Mesangial cell (primary cell): ENCODE measurements around the gene CRYAA.

DNA sequence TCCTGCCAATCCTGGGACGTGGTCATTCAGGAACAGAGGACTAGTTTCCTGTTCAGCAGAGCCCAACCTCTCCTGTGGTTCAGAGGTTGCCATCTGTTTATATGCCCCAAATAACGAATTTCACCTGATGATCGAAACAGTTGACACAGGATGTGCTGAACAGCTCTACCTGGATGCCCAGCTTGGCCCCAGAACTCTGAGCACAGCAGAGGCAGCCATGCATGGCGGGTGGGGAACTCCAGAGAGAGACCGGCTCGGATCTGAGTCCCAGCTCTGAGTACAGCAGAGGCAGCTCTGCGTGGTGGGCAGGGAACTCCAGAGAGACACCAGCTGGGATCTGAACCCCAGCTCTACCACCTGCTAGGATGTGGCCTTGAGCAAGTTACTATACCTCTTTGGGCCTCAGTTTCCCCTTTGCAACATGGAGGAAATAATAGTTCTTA, 22.2 kb downstream of the SLC37A1 start:
- RAMPAGE, long total RNA: no peak

DNA sequence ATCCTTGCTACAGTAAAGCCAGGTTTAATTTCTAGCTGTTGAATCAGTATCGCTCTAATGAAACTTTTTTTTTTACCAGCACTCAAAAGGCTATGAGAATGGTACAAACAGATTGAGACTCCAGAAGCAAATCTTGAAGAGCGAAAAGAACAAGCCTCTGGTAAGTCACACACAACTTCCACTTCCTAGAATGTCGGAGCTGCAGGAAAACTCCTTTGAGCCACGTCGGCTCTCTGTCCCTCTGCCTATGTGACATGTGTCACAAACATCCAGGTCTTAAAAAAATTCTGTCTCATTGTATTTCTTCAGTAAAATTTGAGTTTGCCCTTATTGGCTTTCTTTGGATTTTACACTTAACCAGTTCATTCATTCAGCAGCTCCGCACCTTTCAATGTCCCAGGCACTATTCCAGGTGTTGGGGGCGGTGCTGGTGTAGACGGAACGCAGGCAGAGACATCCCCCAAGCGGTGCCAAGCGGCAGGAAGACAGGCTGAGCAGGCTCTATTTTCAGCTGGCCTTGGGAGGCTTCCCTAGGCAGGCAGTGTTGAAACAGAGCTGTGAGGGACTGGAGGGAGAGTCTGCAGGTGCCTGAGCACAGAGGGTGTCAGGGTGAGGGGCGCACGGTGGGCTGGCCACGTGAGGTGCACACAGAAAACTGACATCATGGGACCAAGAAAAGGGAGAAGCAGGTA, 40.5 kb downstream of the SLC37A1 start:
- RAMPAGE, long total RNA: no peak

- RAMPAGE, long total RNA: no peak
Measured at GRCh38 chr21:42581738-42582680, 68.4 kb downstream of the SLC37A1 start.

DNA sequence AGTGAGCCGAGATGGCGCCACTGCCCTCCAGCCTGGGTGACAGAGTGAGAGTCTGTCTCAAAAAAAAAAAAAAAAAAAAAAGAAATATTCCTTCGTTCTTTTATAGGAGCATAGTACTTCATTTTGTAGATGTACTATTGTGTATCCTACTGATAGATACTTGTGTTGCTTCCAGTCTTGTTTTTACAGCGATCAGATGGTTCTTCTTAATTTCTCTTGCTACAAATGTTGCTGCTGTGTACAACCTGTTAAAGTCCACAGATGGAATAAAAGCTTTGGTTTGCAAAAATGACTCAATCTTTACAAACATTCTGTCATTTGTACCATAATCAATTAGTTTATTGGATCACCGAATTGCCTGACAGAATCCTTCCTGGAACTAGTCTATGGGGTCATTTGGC, 66.2 kb downstream of the PDE9A start:
- RAMPAGE, long total RNA: no peak

DNA sequence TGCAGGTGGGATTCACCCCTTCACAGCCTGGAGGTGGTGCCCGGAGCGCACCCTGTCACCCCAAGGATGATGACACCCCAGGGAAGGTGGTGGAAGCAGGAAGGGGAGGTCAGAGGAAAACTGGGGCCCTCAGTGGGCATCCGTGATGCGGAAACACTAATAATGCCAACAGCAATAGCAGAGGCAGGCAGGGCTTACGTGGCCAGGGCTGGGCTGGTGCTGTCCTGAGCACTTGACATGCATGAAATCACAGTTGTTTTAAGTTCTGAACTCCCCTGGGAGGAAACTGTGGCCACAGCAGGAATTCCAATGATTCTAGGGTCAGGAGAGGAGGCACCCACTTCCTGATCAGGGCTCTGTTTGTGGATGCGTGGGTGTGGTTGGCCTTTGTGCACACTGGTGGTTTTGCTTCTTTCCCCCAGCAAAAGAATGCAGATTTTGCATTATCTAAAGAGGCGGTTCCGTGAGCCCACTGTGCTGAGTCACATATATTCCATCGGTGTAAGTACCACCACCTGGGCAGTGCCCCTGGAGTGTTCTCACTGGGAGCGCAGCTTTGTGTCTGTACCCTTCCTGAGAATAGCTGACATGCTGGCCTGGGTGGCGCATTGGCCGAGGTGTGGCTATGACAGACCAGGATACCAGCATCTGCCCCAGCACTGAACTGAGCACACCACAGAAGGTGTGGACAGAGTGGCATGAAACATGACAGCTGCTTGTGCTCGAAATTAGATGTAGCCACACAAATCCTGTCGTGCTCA, 70.9 kb downstream of the PDE9A start:
- RAMPAGE, long total RNA: no peak

- RAMPAGE, long total RNA: no peak
Measured at GRCh38 chr21:42777966-42778532, 101.3 kb downstream of the WDR4 start.

DNA sequence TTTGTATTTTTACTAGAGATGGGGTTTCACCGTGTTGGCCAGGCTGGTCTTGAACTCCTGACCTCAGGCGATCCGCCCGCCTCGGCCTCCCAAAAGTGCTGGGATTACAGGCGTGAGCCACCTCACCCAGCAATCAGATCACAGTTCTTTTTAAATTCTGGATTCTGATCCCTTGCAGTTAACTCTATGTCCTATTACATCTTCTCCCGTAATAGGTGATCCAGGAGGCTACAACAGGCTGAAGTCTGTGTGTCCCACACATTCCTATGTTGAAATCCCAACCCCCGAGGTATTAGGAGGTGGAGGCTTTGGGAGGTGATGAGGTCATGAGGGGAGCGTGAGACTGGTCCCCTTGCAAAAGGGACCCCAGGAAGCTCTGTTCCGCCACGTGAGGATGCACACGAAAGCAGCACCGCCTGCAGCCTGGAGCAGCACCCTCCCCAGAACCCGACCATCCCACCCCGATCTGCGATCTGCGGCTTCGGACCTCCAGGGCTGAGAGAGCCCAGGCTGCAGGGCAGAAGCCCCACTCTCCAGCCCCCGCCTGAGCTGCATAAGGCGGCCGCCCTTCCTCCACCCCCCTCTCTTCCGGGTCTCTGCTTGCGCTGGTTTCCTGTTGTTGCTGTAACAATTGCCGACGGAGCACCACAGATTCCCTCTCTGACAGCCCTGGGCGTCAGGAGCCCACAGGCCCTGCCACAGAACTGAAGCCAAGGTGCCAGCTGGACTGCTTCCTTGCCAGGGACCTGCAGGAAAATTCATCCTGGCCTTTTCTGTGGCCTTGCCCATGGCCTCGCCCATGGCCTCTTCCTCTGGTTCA, 95.7 kb downstream of the WDR4 start:
- RAMPAGE, long total RNA: no peak

- RAMPAGE, long total RNA: no peak
Measured at GRCh38 chr21:42976238-42976727, 1.9 kb downstream of the PKNOX1 start.

GRCh38 chr21:43168968-43169273, at the start of gene CRYAA:
CRYAA (plus strand) TSS chr21:43169008.
- RAMPAGE, long total RNA: no peak

GRCh38 chr21:43193881-43194565, 25.2 kb downstream of the CRYAA start:
- RAMPAGE, long total RNA: no peak

DNA sequence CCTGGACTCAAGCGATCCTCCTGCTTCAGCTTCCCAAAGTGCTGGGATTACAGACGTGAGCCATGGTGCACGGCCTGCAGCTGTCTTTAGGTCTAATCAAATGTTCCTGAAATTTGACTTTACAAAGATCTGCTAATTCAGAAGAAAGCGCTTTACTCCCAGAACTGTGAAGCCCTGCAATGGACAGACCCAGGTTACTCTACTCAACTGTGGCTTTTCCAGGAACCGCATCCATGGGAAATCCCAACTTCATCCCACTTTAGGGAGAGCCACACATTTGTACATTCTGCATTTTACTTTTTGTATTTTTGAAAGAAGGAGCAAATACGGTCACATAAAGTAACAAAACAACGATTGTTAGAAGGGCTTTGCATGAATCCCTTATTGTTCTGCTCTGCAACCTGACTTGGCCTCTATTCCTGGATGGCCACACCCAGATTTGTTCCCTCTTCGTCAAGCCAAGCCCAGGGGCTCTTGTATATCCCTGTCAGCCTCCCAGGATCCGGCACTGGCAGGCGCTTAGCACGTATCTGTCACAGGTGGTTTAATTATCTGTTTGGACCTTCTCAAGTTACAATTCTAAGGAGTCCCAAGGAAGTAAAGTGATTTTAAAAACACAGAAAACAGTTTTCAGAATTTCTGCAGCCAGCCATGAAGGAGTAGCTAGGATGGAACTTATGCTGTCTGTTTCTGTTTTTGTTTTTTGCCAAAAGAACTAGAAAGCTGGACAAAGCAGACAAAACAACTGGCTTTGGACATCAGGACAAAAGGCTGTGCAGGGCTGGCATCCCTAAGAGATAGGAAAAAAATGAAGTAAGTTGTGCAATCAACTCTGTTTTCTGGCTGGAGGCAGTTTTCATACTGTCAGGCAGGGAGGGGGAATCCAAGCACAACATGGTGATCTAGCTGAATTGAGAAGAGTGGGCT, 28.0 kb downstream of the CRYAA start:
- RAMPAGE, long total RNA: no peak

GRCh38 chr21:43209831-43210674, 41.2 kb downstream of the CRYAA start:
- RAMPAGE, long total RNA: no peak

DNA sequence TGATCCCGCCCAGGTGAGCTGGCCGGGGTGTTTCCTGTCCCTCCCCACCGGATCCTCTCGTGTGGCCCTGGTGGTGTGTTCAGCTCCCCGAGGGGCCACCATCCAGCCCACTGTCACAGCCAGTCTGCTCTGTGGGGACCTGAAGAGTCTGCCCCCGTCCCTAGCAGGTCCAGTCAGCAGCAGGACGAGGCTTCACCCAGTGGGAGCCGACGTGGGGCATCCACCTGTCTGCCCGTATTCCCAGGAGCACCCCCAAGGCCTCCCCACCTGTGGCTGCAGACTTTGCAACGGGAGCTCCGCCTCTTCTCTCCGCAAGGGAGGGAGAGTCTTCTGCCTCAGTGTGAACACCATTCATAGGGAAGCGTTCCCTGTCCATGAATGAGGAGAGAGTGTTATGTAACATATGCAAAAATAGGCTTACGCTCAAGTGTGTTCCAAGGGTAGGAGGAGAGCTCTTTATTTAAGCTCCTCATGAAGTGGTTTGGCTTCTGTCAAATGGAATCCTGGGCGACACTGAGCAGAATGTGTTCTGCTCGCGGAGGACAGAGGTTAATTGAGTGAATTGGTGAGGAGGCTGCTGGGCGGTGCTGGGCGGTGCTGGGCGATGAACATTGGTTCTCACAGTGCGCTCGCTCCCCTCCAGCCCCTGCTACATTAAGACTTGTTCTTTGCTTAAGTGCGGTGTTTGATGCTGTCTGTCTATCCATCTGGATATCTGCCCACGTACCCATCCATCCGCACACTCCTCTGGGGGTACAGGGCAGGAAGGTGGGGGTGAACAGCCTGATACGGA, 109.0 kb downstream of the CRYAA start:
- RAMPAGE, long total RNA: no peak

- RAMPAGE, long total RNA: no peak
Measured at GRCh38 chr21:43306943-43307698, 119.8 kb downstream of the SIK1 start.

GRCh38 chr21:43332611-43333033, 94.3 kb downstream of the SIK1 start:
- RAMPAGE, long total RNA: no peak

GRCh38 chr21:43348893-43349468, 78.0 kb downstream of the SIK1 start:
- RAMPAGE, long total RNA: no peak

GRCh38 chr21:43354910-43355766, 71.8 kb downstream of the SIK1 start:
- RAMPAGE, long total RNA: no peak

DNA sequence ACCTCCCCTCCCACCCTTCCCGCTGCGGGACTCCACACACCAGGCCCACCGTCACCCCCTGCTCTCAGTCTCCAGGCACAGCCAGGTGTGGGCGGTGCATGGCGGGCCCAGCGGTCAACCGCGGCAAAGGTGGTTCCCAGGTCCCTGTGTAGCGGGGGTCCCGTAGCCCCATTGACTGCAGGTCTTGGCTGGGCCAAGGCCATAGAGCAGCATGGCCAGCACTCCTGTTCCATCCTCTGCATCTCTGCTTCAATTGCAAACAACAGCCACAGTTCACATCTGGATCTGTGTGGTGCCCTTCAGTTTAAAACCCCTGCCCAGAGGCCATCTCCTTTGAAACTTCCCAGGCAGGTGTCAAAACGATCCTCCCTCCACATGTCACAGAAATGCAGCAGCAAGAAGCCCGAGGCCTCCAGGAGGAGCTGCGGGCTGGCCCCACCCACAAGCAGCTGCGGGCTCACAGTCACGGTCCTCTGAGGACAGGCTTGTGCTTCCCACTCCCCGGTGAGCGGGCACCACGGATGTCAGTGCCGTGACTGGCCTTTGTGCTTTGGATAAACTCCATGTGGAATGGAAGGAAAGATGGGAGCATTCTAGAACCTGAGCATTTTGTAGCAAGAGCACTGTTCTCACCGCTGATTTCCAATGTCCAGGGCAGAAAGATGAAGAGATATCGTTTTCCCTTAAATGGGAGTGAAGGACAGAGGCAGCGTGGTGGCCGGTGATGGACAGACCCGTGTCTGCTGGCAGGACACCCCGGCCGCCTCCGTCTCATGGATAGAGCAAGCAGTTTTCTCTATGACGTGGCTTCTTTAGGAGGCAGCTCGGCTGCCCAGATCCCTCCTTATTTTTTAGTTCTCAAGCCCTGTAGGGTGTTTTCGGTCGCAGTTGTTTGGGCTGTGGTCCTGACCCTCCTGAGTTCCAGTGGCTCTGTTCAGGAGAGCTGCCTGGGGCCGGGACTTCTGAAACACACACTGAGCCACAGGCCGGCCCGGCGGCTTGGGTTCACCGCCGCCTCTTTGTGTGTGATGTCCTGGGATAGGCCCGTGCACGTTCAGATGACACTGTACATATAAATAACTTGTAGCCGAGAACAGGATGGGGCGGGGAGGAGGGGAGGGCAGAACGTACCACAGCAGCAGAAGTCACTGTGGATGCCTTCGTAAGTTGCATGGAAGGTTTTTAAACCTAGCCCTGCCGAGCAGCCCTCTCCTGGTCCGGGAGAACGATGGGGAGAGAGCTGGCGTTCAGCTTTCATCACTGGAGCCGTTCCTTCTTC, 65.6 kb downstream of the SIK1 start:
- RAMPAGE, long total RNA: no peak

DNA sequence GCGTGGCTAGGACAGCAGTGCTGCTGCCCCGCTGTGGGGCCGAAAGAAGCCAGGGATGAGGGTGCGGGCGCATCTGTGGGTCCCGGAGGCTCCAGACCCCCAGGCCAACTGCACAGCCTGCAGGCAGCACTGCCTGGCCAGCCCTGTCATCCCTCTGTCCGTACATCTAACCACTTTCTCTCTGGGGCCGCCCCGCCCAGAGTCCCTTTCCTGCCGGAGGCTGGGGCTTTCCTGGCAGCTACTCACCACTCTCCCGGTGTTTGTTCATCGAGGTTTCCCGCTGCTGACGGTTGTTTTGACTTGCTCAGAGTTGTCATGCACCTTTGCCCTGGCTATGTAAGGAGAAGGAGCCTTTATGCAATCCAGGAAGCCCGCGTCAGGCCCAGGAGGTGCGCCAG, 50.9 kb upstream of the SIK1 start:
- RAMPAGE, long total RNA: no peak

- RAMPAGE, long total RNA: start-site peak on the minus strand at chr21:43600798-43600824, 14 reads
Measured at GRCh38 chr21:43600441-43601045, 35.6 kb downstream of the H2BC12L start.